SK-N-MC (cell line): Measurements from ENCODE around the genes RAD23B, FRRS1L and EPB41L4B.

DNA sequence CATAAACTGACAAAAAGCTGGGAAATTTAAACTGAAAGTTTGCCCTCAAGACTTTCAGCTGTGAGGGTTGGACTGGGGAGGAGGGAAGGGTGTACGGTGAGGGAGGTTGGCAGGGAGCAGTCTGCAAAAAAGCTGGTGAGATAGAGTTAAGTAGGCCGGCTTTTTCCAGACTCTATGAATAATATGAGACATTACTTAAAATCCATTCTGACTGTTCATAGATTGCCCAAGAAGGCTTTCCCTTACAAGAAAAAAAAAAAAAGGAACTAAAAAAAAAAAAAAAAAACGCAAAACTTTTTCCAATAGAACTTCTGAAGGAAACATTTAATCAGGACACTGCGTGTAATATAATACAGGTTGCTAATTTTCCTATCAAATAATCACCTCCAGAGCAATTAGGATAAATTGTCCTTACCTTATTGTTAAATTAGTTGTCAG lies 164.7 kb upstream of the ZNF462 start:
- RRBS, result no CpG with 5 or more reads among the region's 4 CpGs

DNA sequence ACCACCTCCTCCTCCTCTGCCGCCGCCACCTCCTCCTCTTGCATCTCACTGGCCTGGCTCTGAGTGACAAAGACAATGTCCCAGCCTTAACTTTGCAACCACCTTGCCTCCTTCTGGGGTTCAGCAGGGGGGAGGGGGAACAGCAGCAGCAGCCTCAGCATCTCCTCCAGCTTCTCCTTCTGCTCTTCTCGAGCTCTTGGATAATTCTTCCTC lies 466 bp upstream of the ZNF462 start:
- RRBS, result no CpG with 5 or more reads among the region's 3 CpGs

DNA sequence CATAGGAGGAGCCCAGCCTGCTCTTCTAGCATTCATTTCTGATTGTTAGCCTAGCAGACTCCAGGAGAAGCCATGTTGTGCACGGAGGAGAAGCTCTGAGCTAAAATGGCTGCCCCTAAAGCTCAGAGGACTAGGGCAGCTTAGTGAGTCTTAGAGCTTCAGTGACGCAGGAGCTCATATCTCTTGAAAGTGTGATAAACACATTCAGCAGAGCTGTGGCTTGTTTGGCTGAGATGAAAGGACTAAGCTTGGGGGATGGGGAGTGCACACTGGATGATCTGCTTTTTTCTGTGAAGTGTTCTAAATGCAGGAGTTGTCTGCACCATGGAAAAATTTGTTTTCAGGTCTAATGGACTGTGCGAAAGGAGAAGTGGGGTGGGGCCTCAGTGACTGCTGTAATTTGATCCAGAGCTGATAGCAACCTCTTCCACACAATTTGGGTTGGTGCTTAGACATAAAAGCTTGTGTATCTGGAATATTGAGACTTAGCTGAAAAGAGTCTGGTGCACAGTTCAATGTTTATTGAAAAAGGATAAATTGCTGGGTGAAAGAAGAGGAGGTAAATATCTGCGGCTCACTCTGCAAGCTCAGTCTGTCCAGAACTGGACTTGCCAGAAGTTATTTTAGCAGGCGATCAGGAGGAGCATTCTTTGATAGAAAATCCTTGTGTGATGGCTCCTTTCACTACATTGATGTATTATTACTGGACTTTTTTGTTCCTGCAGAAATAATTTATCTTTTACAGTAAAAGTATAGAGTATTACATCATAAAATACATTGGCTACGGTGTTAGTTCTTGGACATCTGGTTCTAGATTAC lies 58.6 kb downstream of the ZNF462 start:
- RRBS, result no CpG with 5 or more reads among the region's 6 CpGs

- RRBS, result 1% methylated on average over 32 of the region's 74 CpGs
Observed at GRCh38 chr9:107282721-107283419, at the start of gene RAD23B. RAD23B (plus strand) TSS chr9:107283279.

DNA sequence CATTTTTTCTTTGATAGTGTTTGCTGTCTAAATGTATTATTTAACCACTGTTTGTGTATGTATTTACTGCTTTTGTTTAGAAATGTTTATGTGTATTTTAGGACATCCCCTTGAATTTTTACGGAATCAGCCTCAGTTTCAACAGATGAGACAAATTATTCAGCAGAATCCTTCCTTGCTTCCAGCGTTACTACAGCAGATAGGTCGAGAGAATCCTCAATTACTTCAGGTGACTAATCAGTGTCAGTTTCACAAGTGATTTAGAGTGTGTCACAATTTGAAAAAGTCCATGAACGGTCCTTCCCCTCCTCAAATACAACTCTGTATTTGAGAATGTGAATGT lies 40.7 kb downstream of the RAD23B start:
- RRBS, result no CpG with 5 or more reads among the region's 4 CpGs

GRCh38 chr9:107480526-107480793 lies 9.1 kb downstream of the KLF4 start:
- RRBS, result no CpG with 5 or more reads among the region's 7 CpGs

DNA sequence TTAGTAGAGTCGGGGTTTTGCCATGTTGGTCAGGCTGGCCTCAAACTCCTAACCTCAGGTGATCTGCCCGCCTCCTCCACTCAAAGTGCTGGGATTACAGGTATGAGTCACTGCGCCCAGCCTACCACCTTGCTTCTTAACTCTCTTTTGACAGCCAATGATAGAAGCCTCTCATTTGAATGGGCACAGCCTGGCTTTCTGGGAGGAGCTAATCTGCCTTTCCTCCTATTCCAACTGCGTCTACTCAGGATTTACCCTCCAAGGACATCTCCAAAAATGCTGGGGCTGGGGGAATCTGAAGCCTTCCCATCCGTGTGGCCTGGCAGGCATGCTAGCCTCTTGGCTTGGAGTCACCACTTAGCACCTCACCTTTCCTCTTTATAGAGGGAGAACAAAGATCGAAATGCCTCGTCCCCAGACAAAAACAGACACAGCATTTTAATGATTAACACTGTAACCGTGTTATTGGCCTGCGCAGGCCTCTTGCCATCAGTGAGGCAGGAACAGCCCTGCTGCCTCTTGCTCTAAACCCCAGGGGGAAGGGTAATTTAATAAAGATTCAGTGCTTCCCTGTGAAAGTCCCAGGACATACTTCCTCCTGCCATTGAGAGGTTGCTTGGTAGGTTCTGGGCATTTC lies 108.2 kb upstream of the KLF4 start:
- RRBS, result no CpG with 5 or more reads among the region's 9 CpGs

- RRBS, result no CpG with 5 or more reads among the region's 8 CpGs
Observed at GRCh38 chr9:107734588-107735066, 245.1 kb upstream of the KLF4 start.

DNA sequence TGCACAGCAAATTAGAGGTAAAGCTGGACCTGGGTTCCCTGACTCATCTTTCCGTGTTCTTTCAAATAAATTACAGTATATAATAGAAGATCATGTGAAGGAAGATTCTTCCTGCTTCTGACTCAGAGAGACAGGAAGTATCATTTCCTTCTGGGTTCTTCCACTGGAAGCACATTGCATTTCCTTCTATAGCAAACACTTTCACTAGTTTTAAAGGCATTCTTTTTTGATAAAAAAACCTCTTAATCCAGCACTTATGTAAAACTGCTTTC lies 566.6 kb upstream of the KLF4 start:
- RRBS, result no CpG with 5 or more reads among the region's 1 CpG

- RRBS, result no CpG with 5 or more reads among the region's 3 CpGs
Observed at GRCh38 chr9:108963356-108963854, 29.2 kb downstream of the ABITRAM start.

- RRBS, result no CpG with 5 or more reads among the region's 9 CpGs
Observed at GRCh38 chr9:109014194-109014820, 1.0 kb upstream of the CTNNAL1 start.

DNA sequence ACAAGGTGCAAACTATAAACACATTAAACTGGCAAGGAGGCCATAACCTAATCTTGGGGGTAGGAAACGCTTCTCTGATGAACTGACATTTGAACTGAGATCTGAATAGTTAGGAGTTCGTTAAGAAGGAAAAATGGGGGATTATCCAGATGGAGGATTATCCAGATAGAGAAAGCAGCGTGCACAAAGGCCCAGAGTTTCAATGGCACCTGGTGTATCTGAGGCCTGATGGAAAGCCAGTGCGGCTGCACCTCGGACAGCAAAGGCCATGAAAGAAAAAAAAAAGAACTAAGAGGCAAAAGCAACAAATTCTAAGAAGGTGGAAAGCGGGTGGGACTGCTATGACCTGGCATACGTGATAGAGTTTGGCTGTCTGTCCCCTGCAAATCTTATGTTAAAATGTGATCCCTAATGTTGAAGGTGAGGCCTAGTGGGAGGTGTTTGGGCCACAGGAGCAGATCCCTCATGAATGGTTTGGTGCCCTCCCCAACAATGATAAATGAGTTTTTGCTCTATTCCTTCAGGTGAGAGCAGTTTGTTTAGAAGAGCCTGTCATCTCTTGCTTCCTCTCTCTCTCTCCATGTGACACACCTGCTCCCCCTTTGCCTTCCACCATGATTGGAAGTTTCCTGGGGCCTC lies 13.1 kb upstream of the CTNNAL1 start:
- RRBS, result no CpG with 5 or more reads among the region's 7 CpGs

DNA sequence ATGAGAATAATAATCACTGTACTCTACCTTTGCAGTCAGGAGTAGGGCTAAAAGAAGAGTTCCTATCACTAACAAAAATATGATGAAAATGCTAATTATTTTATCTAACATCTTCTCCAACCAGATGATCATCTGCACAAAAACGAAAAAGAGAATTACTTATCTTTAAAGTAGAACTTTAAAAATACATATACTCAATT lies 39.0 kb downstream of the TMEM245 start:
- RRBS, result no CpG with 5 or more reads among the region's 1 CpG

- RRBS, result no CpG with 5 or more reads among the region's 6 CpGs
Observed at GRCh38 chr9:109094298-109094861, 25.4 kb downstream of the TMEM245 start.

DNA sequence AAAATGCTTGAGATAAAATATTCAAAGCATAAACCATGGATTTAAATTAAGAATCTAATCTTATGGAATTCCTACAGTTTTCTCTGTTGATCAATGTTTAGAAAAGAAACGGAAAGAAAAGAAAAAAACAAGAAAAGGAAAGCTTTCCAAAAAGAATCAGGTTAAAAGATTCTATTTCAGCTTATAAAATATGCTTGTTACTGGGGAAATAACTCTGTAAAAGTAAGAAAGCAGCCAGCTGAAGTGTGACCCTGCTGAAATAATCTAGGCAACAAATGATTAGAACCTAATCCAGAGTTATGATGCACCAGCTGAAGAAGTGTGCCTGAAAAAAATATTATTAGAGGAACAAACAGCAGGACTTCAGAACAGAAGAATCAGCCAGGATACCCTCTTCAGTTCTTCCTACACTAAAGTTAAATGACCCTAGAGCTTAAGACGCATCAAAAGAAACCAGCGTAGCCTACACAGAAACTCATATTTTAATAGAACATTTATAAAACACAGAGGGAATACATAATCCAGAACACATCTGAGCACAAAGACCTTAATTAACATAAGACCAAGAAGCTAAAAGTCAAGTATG lies 10.8 kb downstream of the TMEM245 start:
- RRBS, result no CpG with 5 or more reads among the region's 3 CpGs

DNA sequence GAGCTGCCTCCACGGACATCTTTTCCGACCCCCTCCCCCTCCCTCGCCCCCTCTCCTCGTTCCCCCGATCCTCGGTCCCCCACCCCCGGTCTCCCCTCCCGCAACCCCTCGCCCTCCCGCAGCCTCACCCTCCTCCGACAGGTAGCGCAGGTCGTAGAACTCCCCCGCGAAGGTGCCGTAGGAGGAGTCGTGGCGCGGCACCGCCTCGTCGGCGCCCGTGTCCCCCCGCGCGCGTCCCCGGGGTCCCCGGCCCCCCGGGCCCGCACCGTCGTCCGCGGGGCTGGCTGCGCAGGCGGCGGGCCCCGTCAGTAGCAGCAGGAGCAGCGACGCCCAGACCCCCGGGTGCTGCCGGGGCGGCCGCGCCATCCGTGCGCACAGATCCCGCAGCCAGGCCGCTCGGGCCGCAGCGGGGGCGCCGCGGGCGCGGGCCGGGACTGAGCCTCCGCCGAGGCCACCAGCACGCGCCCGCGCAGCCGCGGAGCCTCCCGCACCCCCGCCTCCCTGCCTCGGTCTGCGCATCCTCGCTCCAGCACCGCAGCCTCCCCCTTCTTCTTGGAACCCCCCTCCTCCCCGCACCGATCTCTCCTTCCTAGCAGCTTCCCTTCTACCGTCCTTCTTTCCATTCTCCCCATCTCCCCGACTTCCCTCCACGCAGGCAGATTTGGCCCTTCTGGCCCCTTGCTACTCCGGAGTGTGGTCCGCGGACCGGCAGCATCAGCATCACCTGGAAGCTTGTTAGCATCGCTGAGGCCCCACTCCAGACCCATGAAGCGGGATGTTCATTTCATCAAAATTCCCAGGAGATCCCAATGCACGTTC lies at the start of gene FRRS1L:
TSS of gene FRRS1L (minus strand) at position 477 of the 819 bp plus-strand sequence.
- RRBS, result 9% methylated on average over 26 of the region's 86 CpGs

GRCh38 chr9:109248268-109248635 lies 72.6 kb downstream of the EPB41L4B start:
- RRBS, result no CpG with 5 or more reads among the region's 4 CpGs

DNA sequence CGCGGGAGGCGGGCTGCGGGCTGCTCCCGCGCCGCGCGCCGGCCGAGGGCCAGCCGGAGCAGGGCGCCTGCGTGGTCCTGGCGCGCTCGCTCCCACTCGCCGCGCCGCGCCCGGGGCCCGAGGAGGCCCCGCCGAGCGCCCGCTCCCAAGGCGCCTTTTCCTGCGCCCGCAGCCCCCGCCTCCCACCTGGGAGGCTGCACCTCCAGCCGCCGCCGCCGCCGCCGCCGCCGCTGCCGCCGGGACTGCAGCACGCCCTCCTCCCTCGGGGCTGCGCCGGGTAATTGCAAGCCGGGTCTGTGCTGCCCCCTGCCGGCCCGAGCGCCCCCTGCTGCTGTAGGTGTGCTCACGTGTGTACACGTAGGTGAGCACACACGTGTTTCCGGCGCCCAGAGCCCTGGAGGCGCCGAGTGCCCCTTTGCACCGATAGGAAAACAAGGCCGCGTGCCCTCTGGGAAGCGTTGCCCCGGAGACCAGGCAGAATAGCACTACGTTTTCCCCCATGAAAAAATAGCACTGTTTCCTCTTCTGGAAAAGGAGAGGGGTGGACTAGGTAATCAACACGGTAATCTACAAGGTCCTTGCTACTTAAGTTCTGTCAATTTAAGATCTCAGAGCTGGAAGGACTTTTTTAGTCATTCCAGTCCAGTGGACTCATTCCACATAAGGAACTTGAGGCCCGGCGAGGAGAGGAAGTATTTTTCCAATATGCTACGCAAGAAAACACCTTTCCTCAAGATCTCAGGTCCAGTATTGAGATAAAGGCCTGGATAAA lies at the start of gene EPB41L4B:
TSS of gene EPB41L4B (minus strand) at position 256 of the 772 bp plus-strand sequence.
- RRBS, result 1% methylated on average over 36 of the region's 67 CpGs

GRCh38 chr9:109329255-109330310 lies 8.7 kb upstream of the EPB41L4B start:
- RRBS, result no CpG with 5 or more reads among the region's 21 CpGs